Left common carotid artery plus branches (tissue), 1 donor: ENCODE results near the genes CPT1A, MRPL21 and CCND1.

GRCh38 chr11:68579674-68580333 is 104.5 kb upstream of the GAL start:
- PRO-cap, result no peak

DNA sequence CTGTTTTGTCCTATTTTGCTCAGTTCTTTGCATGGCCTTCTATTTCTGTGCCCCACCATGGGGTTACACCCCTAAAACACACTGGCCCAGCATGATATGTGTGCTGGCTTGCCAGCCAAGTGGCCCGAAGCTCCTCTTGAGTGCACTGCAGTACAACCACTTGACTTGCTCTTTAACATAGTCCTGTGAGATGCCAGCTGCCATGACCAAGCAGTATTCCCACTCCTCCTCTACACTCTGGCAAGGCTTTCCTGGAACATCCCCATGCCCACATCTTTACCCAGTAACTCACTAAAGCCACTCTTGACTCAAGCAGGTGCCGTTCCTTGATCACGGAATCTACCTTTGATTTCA is 102.9 kb upstream of the GAL start:
- PRO-cap, result no peak

DNA sequence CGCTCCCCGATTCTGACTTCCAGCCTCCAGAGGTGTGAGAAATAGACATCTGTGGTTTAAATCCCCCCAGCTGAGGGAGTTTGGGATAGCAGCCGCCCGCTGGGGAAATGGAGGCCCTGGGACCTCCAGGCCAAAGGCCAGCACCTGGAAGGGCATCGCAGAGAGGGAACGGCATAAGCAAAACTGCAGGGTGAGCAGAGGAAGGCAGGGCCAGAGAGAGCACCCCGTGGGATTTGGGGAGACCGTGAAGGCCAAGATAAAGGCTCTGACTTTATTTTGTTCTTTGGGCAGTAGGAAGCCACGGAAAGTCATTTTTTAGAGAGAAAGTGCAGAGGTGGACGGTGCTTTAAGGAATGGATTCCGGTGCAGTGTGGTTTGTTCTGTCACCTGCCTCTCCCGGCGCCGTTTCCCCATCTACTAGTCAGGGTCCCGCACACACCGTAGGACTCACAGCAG is 23.8 kb upstream of the GAL start:
- PRO-cap, result no peak

DNA sequence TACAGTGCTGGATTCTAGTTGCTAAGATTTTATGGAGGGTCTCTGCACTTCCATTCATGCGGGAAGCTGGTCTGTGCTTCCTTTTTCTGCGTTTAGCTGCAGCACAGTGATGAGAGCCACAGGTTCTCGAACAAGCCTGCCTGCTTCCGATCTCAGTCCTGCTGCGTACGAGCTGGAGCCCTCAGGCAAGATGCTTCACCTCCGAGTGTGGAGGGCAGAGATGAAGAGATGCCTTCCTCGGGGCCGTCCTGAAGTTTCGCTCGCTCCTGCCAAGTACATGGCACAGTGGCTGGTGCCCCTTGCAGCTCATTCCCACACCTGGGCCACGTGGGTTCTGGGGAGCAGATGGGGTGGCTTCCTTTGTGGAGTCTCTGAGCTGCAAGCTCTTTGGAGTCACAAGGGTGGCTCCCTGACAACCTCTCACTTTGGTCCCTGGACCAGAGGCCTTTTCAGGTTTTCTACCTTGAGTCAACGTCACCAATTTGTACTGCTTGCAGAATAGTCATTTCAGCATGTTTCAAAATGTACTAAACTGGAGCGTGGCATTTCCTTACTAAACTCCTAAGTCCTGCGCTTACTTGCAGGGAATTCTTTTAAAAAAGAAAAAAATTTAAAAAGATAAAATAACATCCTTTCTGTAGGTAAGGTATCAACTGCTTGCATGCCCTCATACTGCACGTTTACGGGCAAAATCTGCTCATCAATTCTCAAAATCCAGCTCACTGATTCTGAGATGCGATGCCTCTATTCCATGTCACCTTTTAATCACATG is 19.6 kb upstream of the TESMIN start:
- PRO-cap, result no peak

- PRO-cap, result no peak
Observed at GRCh38 chr11:68807404-68807748, 34.3 kb downstream of the CPT1A start.

DNA sequence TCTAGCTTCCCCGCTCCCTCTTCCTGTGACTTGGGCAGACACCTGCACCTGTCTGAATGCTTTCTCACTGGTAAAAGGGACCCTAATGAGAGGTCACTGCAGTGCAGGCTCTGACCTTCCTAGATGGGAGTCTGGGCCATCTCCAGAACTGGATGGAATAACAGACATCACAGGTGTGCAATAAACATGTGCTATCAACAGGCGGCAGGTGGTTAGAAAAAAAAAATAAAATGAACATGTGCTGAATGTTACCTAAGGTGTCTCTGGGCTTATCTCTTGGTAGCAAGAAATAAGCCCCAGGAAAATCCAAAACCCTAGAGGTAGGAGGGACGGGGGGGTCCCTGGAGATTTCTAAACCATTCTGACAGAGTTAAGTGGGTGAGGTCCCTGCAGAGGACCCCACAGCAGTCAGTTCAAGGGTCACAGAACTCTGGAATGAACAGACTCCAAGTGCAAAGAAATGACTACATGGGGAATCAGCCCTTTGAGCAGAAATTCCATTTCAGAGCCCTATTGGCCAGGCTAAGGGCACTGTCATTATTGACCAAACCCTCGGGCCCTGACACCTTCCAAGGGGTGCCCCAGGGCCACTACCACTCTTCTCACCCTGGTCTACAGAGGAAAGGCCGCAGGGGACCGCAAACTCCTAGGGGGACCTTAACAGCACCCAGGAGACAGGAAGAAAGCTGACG is 30.0 kb downstream of the CPT1A start:
- PRO-cap, result no peak

DNA sequence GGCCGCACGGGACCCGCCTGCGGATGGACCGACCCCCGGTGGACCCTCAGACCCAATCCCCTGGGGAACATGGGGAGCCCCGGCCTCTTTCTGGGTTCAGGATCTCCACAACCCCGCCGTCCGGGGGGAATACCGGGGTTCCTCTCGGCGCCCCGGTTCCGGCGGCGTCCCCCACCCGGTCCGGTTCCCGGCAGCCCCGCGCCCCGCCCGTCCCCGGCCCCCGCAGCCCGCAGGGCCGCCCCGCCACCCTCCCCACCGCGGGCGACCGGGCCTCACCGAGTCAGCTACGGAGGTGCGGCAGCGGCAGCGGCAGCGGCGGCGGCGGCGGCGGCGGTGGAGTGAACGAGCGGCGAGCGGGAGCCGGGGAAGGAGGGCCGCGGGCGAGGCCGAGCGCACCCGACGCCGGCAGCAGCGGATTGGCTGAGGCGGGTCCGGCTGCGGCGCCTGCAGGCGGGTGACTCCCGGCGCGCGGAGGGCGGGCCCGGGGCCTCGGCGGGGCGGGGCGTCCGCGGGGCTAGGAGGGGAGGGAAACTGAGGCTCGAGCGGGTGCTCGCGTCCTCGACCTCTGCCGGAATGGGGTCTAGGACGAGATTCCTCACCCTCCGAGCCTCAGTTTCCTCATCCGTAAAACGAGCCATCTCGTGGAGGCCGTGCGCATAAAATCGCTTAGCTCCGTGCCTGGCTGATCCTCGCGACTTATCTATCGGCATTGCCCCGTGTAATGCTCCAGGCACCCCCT is at the start of gene CPT1A:
Gene CPT1A (minus strand): TSS at position 418 of the 739 bp plus-strand sequence.
- PRO-cap, result bidirectional peak, plus-strand start at position 517 of the sequence, minus-strand start at position 340 of the sequence

GRCh38 chr11:68903546-68904030 is at the start of gene MRPL21:
Gene MRPL21 (minus strand): TSS chr11:68903832.
- PRO-cap, result no peak

DNA sequence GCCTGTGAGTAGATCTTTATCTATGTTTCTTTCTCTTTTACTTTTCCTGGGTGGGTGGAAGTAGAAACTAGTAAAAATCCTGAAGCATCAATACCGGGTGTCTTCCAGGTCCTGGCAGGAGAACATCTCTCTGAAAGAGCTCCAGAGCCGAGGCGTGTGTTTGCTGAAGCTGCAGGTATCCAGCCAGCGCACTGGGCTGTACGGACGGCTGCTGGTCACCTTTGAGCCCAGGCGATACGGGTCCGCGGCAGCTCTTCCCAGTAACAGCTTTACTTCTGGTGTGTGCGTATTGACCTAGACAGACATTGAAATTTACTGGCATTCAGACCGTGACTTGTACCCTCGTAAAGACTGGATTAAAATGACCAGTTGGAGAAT is 2.3 kb downstream of the IGHMBP2 start:
- PRO-cap, result no peak

- PRO-cap, result unidirectional peak, plus-strand start at chr11:68923883
Observed at GRCh38 chr11:68923428-68924072, 19.9 kb downstream of the IGHMBP2 start.

DNA sequence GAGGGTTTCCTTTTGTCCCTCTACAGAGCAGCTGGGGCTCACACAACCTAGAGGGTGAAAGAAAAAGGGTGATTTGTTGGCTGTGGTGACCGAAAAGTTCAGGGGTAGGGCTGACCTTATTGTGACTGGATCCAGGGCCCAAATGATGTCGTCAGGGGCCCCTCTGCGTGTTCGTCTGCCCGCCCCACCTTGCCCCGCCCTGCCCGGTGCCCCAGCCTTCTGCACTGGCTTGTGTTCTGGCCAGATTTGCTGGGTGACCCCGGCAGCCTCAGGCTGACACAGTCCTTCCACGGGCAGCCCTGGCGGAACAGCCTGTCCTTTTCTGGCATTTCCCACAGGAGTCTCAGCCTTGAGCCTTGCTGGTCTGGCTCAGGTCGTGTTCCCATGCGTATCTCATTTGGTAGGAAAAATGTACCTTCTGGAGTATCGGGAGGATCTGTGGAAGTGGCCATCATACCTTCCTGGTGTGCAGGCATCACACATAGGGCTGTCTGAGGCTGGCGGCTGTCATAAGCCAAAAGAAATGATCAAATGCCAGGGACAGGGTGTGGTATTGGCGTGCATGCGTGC is 31.0 kb downstream of the IGHMBP2 start:
- PRO-cap, result no peak

GRCh38 chr11:69001940-69002643 is 11.0 kb downstream of the MRGPRF start:
- PRO-cap, result no peak

DNA sequence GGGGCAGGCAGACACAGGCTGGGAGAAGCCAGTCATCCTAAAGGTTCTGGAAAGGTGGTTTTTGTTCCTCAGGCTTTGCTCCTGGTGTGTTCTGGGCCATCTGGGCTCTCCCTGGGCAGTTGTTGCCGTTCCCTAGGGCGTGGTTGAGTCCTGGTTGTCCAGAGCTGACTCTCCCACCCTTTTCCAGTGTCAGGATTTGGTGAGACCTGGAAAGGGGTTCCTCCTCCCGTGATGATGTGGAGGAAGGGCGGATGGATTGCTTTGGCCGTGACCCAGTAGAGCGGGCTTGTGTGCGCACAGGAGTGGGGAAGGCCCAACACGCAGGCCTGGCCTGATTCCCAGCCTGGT is 26.0 kb downstream of the TPCN2 start:
- PRO-cap, result no peak

- PRO-cap, result no peak
Observed at GRCh38 chr11:69123510-69124054, 32.2 kb upstream of the SMIM38 start.

DNA sequence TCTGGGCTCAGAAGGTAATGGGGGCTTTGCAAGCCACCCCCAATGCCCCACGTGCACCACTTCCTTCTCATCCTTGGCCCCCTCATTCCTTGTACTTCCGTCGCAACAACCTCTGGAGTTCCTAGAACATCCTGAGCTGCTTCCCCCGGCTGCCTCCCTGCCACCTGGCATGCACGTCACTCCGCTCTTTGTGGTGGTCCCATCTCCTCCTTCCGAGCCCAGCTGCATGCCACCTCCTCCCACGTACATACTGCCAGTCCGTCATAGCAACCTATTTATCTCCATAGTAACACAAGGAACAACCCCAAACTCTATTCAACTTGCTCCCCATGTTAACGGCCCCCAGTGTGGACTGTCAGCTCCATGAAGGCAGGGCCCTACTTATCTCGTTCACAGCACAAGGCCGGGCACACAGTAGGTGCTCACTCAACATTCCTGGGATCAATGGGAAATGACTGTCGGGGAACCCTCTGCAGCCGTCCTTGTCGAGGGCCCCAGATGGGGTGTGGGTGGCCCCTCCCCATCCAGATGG is 4.0 kb downstream of the MYEOV start:
- PRO-cap, result no peak

- PRO-cap, result no peak
Observed at GRCh38 chr11:69485245-69485936, 155.6 kb upstream of the CCND1 start.

DNA sequence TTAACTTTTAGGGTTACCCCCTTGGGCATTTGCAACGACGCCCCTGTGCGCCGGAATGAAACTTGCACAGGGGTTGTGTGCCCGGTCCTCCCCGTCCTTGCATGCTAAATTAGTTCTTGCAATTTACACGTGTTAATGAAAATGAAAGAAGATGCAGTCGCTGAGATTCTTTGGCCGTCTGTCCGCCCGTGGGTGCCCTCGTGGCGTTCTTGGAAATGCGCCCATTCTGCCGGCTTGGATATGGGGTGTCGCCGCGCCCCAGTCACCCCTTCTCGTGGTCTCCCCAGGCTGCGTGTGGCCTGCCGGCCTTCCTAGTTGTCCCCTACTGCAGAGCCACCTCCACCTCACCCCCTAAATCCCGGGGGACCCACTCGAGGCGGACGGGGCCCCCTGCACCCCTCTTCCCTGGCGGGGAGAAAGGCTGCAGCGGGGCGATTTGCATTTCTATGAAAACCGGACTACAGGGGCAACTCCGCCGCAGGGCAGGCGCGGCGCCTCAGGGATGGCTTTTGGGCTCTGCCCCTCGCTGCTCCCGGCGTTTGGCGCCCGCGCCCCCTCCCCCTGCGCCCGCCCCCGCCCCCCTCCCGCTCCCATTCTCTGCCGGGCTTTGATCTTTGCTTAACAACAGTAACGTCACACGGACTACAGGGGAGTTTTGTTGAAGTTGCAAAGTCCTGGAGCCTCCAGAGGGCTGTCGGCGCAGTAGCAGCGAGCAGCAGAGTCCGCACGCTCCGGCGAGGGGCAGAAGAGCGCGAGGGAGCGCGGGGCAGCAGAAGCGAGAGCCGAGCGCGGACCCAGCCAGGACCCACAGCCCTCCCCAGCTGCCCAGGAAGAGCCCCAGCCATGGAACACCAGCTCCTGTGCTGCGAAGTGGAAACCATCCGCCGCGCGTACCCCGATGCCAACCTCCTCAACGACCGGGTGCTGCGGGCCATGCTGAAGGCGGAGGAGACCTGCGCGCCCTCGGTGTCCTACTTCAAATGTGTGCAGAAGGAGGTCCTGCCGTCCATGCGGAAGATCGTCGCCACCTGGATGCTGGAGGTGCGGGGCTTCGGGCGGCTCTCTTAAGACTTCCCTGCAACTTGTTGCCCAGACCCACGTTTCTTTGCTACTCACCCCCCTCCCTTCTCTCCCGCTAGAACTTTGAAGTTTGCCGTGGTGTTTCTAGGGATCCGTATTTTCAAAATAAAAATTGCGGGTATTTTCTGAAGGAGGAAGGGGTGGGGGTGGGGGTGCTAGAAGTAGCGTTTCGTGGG is at the start of gene CCND1:
Gene CCND1 (plus strand): TSS at position 686 of the 1,256 bp plus-strand sequence.
- PRO-cap, result unidirectional peak, plus-strand start at position 686 of the sequence; unidirectional peak, plus-strand start at position 989 of the sequence

DNA sequence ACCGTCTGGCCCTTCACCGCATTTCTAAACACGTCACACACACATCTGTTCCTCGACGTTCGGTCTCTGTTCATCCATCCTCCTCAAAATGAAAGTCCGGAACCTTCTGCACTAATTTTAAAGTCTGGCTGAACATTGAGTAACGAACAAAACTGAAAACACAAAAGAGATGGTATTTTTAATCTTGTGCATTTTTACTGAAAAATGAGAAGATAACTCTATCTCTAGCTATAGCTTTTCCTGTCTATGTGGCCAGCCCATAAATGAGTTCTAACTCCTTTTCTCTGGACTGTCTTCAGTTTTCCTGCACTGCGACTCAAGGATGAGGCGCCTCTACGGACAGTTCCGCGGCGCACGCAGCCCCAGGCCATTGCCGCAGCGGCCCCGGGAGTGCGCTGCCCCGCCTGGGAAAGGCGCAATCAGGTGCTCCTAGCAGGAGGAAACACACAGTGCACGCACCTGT is 7.7 kb downstream of the LTO1 start:
- PRO-cap, result no peak

GRCh38 chr11:69774217-69774849 is 808 bp downstream of the FGF4 start:
- PRO-cap, result no peak

DNA sequence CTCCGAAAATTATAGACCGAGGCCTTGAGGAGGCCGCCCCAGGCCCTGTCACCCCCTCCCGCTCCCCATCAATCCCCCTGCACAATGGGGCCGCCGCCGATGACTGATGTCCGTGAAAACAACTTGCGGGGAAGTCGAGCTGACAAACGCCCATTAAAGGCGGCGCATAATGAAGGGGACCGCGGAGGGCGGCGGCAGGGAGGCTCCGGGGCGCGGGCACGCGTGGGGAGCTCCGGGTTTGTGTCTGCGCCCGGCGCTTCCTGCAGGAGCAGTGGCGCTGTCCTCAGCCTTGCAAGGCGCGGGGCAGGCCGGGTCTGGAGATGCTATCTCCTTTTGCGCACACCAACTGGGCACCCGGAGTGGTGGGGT is 237 bp upstream of the FGF3 start:
- PRO-cap, result no peak